Uterus (tissue), 7 donors: ENCODE measurements around the genes SLC25A18 and ATP6V1E1.

GRCh38 chr22:12815666-12815896 lies 2712.4 kb upstream of the OR11H1 start:
- PRO-cap, 4 experiments: no peak in any of the 4 experiments
- RAMPAGE, long total RNA, 2 experiments: no peak in any of the 2 experiments
- RRBS: no CpG with 5 or more reads among the region's 9 CpGs

- PRO-cap, 4 experiments: no peak in any of the 4 experiments
- RAMPAGE, long total RNA, 2 experiments: no peak in any of the 2 experiments
- RRBS: no CpG with 5 or more reads among the region's 4 CpGs
Observed at GRCh38 chr22:17117843-17118338, 3.3 kb downstream of the TMEM121B start.

DNA sequence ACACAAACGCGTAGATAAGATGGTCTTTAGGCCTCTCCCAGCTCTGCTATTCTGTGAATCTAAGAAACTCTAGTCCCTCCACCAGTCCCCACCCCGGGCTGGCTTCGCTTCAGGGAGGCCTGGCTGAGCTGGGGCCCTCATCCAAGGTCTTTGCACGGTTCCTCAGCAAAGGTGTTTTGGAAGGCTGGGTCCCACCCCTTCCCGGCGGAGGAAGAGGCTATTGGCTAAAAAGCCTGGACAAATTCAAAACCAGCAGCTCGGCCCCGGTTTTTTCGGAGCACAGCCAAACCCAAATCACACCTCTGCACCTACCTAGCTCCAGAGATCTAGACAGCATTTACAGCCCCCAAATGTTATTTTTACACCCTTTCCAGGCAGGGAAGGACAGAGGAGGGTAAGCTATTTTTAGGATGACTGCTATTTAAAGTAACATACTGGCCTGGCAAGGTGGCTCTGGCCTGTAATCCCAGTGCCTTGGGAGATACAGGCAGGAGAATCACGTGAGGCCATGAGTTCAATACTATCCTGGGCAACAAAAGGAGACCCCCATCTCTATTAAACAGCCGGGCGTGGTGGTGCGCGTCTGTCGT lies 13.2 kb upstream of the HDHD5 start:
- PRO-cap, 4 experiments: peak in 2 of 4 experiments; most common plus-strand start position 266 of the sequence (in 1); most common minus-strand start position 152 of the sequence (in 2)
- RAMPAGE, long total RNA, 2 experiments: no peak in any of the 2 experiments
- RRBS: 31% methylated on average over 6 of the region's 16 CpGs

DNA sequence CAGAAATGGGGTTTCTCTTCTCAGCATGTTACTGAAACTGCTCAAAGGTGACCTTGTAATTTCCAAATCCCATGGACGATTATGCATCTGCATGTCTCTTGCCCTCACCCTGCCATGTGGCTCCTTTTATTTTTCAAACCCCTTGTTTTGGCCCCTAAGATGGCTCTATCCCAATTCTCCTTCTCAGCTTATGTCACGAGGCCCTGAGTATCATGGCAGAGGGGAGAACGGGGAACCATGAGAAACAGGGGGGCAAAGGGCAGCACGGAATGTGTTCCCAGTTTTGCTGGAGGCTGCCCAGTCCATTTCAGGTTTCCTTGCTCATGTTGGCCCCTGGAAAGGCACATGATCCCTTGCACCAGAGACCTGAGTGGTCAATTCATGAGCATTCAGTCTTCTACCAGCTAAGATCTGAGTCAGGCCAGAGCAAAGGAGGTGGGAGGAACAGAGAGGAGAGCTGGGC lies 16.1 kb downstream of the ADA2 start:
- PRO-cap, 4 experiments: no peak in any of the 4 experiments
- RAMPAGE, long total RNA, 2 experiments: no peak in any of the 2 experiments
- RRBS: no CpG with 5 or more reads among the region's 4 CpGs

- PRO-cap, 4 experiments: peak in 4 of 4 experiments; most common plus-strand start chr22:17367134 (in 4); most common minus-strand start chr22:17367113 (in 1)
- RAMPAGE, long total RNA, 2 experiments: no peak in any of the 2 experiments
- RRBS: no CpG with 5 or more reads among the region's 14 CpGs
Observed at GRCh38 chr22:17366742-17367341, 2.4 kb upstream of the CECR2 start.

GRCh38 chr22:17467922-17468223 lies 95.4 kb upstream of the SLC25A18 start:
- PRO-cap, 4 experiments: peak in 2 of 4 experiments; most common minus-strand start chr22:17468047 (in 2)
- RAMPAGE, long total RNA, 2 experiments: no peak in any of the 2 experiments
- RRBS: no CpG with 5 or more reads among the region's 2 CpGs

DNA sequence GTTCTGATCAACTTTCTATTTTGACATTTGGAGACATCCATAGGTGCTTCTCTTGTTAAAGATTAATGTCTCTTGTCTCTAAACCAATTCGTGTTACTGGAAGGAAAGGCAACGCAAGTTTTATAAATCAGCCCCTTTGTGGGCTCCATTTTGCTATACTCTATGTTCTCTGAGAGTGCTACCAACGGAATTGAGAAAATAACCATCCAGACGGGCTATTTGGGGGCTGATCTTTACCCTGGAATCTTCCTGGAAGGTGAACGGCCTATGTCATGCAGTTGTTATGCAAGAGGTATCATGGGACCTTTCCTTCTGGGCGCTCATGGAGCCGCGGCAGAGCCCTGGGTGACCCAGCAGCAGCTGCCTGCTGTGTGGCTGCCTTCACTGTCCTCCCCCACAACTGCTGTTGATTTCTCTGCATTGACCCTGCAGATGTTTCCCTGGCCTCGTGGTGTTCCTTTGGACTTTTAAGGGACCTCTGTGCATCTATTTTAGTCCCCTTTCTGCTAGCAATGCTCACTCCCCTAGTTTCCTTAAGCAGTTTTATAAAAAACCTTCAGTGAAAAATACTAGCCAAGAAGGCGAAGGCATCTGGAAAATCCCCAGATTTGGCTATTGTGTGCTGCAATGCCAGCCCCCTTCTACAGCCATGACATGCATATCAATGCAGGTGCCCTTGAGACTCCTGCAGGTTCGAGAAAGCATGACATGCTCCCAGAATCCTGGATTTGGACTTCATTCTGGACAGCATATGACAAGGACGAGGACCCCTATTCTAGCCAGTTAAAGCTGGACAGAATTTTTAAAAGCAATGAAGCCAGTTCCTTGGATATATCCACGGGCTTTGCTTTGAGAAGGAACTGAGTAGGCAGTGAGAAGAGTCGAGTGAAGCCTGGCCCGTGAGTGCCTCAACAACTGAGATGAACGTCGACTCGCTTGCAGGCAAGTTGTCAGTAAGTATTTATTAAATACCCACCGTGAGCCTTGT lies at the start of gene SLC25A18:
SLC25A18 (plus strand) TSS at position 738 of the 988 bp plus-strand sequence.
- PRO-cap, 4 experiments: peak in 3 of 4 experiments; most common plus-strand start position 494 of the sequence (in 3); most common minus-strand start position 192 of the sequence (in 2)
- RAMPAGE, long total RNA, 2 experiments: start-site peak on the plus strand in 1 of 2 experiments, centred at position 667 of the sequence, 14 reads per replicate
- RRBS: no CpG with 5 or more reads among the region's 19 CpGs

DNA sequence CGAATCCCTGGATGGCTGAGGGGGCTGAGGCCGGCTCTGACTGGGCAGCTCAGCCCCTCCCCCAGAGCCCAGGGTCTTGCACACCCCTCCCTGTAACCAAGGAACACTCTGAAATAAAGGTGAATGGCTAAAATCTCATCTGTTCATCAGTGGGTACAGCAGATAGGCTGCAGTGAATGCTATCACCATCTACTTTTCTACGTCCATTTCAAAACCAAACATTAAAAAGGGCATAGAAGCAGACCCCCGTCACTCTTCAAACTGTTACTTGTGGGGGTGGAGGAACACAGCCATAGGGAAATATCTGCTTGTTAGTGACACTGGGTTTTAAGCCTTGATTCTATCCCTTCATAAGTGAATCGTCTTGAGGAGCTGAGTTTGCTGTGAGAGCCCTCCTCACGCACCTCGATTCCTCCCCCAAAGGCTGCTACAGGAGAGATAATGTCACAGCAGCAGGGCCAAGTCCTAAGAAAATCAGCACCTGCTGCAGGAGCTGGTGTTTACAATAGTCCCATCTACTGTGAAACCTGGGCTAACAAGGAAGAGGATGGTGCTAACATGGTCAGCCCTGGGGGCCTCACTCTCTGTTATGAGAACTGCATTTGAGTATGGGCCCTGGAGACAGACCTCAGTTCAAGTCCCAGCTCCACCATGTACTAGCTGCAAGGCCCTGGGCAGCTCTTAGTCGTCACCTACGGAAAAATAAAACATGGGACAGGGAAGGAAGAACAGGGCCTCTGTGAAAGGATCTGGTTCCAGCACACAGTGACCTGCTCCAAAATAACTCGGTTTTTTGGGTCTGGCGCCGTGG lies 27.7 kb downstream of the SLC25A18 start:
- PRO-cap, 4 experiments: no peak in any of the 4 experiments
- RAMPAGE, long total RNA, 2 experiments: no peak in any of the 2 experiments
- RRBS: no CpG with 5 or more reads among the region's 12 CpGs

DNA sequence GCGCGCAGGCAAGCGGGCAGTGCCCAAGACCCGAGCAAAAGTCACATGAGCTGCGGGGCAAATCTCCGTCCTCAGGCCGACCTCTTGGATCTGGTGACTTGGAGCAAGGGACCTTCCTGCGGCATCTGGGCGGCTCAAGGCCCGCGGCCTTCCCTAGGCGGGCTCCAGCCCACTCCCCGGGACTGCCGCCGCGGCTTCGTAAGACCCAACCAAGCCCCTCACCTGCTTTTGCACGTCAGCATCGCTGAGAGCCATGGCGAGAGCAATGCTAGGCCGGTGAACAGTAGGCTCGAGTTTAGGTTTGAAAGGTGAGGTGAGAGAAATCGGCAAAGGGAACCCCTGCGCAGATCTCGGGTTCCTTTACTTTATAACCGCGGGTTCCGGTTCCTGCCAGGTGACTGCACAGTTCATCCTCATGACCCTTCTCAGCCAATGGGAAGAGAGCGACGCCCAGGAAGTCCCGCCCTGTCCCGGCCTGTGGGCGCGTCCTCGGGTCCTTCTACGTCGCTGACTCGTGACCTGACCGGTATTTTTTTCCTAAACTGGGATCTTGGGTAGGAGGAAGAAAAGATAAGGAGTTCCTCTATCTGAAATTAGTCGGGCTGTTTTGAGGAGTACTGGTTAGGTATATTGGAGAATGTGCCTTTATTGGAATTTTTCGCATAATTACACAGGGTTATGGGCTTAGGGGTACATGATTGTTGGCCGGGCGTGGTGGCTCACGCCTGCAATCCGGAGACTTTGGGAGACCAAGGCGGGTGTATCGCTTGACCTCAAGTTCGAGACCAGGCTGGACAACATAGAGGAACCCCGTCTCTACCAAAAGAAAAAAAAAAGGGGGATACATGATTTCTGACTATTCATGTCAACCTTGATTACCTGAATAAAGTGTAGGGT lies at the start of gene ATP6V1E1:
ATP6V1E1 (minus strand) TSS at position 369 of the 897 bp plus-strand sequence.
- PRO-cap, 4 experiments: peak in 4 of 4 experiments; most common plus-strand start position 497 of the sequence (in 3); most common minus-strand start position 389 of the sequence (in 2)
- RAMPAGE, long total RNA, 2 experiments: start-site peak on the minus strand in 1 of 2 experiments, centred at position 368 of the sequence, 691 reads per replicate
- RRBS: 2% methylated on average over 24 of the region's 49 CpGs

DNA sequence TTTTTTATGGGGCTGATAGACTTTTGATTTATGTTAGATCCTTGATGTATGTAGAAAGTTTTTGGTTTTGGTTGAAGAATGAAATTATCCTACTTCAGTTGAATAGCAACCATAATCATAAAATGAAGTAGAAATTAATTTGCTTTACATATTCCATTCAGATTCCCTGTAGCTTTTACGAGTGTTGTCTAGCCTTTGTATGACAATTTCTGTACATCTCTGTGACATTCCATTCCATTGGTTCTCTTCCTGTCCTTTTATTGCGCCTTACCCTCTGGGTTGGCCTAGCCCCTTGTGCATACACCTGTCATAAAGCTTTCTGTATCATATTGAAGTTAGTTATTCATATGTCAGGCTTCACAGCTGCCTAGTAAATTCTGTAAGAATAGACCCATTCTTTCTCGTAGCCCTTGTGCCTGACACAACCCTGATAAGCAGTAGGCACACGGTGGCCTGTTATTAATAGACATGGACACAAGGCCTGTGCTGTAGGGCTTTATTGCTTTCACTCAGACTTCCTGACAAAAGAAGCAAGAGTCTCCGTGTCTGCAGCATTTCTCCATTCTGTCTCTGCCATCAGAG lies 49.6 kb downstream of the BID start:
- PRO-cap, 4 experiments: no peak in any of the 4 experiments
- RAMPAGE, long total RNA, 2 experiments: no peak in any of the 2 experiments
- RRBS: no CpG with 5 or more reads among the region's 5 CpGs

GRCh38 chr22:17753615-17753929 lies 20.7 kb downstream of the BID start:
- PRO-cap, 4 experiments: no peak in any of the 4 experiments
- RAMPAGE, long total RNA, 2 experiments: no peak in any of the 2 experiments
- RRBS: no CpG with 5 or more reads among the region's 9 CpGs

- PRO-cap, 4 experiments: peak in 2 of 4 experiments; most common plus-strand start chr22:17787125 (in 1); most common minus-strand start chr22:17786584 (in 1)
- RAMPAGE, long total RNA, 2 experiments: no peak in any of the 2 experiments
- RRBS: no CpG with 5 or more reads among the region's 24 CpGs
Observed at GRCh38 chr22:17786303-17787325, 12.3 kb upstream of the BID start.

- PRO-cap, 4 experiments: no peak in any of the 4 experiments
- RAMPAGE, long total RNA, 2 experiments: no peak in any of the 2 experiments
- RRBS: no CpG with 5 or more reads among the region's 10 CpGs
Observed at GRCh38 chr22:17813160-17813531, 38.9 kb upstream of the BID start.

- PRO-cap, 4 experiments: peak in 3 of 4 experiments; most common plus-strand start chr22:17852094 (in 2); most common minus-strand start chr22:17851853 (in 1)
- RAMPAGE, long total RNA, 2 experiments: no peak in any of the 2 experiments
- RRBS: no CpG with 5 or more reads among the region's 15 CpGs
Observed at GRCh38 chr22:17851694-17852184, 77.5 kb upstream of the BID start.

DNA sequence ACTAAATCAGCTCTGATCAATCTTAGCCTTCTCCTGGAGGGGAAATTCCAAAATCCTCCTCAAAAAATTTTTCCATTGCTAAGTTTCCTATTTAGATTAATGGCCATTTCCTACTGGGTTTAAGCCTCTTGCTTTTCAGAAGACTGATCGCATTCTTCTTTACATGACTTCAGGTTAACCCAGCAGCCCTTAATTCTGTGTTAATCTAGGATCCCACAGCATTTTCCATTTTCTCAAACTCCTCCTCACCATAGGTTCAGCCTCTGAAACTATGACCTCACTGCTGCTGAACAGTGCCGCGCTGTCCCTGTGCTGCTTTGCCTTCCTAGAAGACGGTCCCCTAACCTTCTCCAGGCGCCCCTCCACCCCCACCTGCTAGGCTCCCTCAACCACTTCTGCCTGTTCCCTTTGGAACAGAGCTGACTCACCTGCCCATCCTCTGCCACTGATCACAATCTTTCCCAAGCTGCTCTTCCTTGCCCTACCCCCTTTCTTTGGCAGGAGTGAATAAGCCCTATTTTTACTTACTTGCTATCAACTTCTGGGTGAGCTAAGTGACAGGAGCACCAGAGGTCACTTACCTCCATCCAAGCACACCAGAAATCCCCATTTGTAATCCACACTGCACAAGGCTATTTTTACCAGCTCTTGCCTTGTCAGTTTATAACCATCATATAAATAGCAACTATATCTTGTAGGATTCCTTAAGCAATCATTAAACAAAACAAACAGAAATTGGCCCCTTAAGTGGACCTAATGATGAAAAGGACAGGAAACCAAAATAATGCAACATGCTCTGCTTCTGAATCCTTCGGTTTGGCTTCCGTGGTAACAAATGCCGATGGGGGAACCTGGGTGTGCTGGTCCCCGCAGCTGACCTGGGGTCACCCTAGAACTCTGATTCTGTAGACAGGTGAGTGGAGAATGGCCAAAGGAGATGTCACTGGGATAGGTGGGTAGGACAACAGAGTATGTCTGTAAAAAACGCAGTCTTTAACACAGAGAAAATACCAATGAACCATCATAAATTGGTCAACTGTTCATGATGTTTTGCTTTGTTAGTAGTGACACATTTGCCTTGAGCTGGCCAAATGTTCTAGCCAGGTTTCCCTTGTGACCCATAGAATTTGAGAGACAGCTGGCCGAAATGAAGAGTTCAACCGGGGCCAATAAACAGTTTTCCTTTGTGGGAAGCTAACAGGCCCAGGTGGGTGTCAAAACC lies 116.1 kb upstream of the BID start:
- PRO-cap, 4 experiments: no peak in any of the 4 experiments
- RAMPAGE, long total RNA, 2 experiments: no peak in any of the 2 experiments
- RRBS: no CpG with 5 or more reads among the region's 12 CpGs

GRCh38 chr22:17919970-17921096 lies 104.0 kb downstream of the MICAL3 start:
- PRO-cap, 4 experiments: peak in 1 of 4 experiments; most common plus-strand start chr22:17920571 (in 1); most common minus-strand start chr22:17920458 (in 1)
- RAMPAGE, long total RNA, 2 experiments: no peak in any of the 2 experiments
- RRBS: 7% methylated on average over 6 of the region's 23 CpGs

DNA sequence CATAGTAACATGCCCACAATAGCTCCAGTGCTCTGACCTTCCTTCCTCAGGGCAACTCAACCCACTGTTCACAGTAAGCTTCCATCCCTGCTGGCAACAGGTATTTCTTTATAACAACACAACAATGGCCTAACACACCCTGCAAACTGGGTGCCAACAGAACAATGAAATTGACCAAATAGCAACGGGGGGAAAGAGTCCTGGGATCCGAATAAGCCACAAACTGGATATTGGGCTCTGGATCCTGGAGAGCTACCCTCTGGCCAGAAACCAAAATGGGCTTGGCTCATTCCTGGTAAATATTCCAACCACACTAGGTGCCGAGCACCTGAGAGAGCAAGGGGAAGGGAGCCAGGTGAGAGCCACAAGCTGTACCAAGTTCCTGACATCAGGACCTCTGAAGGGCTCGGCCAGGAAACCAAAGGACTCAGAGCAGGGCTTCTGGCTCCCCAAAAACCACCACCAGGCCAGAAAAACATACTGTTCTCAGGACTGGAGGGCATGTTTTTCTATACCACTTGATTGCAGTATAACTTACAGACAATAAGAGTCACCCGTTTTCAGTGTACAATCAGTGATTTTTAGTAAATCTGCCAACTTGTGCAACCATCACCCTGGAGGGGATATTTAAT lies 99.4 kb downstream of the MICAL3 start:
- PRO-cap, 4 experiments: no peak in any of the 4 experiments
- RAMPAGE, long total RNA, 2 experiments: no peak in any of the 2 experiments
- RRBS: no CpG with 5 or more reads among the region's 5 CpGs

DNA sequence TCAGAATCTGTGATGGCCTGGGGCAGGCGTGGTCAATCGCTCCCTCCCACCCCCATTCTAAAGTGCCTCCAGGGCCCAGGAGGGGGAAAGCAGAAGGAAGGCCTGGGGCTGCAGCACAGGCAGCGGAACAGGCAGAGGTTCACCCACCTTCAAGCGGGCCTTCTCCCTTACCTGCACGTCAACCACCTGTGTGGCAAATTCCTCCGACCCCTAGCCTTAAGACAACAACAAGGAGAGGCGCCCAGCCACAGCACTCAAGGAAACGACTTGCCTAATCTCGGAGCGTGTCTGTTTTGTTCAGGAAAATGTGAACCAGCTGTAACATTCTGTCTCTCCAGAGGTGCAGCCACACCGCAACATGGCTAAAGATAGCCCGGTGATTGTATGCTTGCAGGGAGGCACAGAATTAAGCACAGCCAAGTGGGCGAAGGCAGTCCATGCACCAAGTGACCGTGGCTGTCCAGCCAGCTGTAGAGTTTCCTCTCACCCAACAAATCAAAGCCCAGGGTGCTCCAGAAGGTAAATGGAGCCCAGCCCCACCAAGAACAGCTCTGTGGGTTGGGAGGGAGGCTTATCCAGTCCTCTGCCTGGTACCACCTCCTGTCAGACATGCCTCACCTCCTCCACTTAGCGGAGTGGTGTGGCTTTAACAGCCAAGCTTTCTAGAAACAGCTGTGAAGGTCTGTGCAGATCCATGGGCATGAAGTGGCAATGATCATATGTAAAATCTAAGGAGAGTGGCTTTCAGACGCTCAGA lies 82.4 kb downstream of the MICAL3 start:
- PRO-cap, 4 experiments: no peak in any of the 4 experiments
- RAMPAGE, long total RNA, 2 experiments: no peak in any of the 2 experiments
- RRBS: no CpG with 5 or more reads among the region's 16 CpGs

DNA sequence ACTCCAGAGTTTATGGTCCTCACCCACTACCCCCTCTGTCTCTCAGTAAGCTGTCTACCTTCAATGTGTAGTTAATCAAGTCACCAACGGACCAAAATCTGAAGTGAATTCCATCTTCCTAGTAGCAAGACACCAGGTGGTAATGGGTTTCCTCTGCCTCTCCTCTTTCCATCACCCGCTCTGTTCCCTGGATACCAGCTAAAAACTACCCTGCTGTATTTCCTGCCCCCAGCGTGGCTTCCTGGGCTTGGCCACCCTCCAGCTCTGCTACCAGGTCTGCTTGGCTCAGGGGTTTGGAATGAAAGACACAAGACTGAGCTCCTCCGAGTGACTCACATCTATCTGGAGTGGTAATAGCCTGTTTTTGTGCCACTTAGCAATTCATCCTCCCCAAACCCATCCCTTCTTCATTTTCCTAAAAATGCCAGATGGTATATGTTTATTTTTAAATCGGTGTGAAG lies 7.3 kb upstream of the MICAL3 start:
- PRO-cap, 4 experiments: peak in 1 of 4 experiments; most common plus-strand start position 372 of the sequence (in 1); most common minus-strand start position 144 of the sequence (in 1)
- RAMPAGE, long total RNA, 2 experiments: no peak in any of the 2 experiments
- RRBS: no CpG with 5 or more reads among the region's 5 CpGs

DNA sequence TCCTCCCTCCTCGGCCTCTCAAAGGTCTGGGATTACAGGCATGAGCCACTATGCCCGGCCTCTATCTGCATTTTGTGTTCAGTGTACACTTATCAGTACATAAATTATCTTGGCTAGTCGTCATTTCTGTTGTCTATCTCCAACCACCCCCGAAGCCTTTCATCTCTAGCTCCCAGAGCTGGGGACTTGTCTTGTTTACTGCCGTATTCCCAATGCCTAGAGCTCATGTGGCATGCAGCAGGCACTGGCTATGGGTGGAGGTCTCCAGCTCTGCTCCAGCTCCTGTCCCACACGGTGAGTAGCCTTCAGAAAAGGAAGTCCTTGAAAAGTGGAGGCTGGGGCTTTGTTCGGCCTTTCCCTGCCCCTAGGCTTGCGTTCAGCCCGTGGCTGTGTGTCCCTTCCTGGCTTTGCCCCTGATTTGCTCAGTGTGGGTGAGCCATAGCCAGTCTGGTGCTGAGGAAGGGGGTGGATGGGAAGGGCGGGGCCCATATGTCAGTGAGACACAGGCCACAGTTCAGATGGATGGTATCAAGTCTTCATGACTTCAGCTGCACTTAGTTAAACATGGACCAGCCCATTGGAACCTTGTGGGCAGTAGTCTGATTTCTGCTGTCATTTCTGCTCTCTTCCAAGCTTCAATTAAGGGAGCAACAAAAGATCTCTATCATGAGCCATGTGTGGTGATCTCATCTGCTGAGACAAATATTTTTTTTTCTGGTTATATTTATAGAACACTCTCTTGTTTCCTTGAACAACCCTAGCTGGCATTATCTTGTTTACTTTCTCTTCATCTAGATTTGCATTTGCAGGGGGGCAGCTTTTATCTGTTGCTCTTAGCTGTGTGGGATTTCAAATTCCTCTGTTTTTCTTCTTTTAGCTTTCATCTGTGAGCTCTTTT lies 21.7 kb upstream of the PEX26 start:
- PRO-cap, 4 experiments: peak in 4 of 4 experiments; most common plus-strand start position 790 of the sequence (in 4); most common minus-strand start position 420 of the sequence (in 4)
- RAMPAGE, long total RNA, 2 experiments: no peak in any of the 2 experiments
- RRBS: no CpG with 5 or more reads among the region's 10 CpGs